Cerebral cortex (tissue), 2 donors: ENCODE measurements around a stretch of chr5.

GRCh38 chr5:91381502-91382327 lies 1.4 kb downstream of the ARRDC3 start:
- PRO-cap, 2 experiments = peak in 1 of 2 experiments; most common plus-strand start chr5:91381870 (in 1); most common minus-strand start chr5:91381745 (in 1)

GRCh38 chr5:92371599-92371991 lies 988.5 kb upstream of the ARRDC3 start:
- PRO-cap, 2 experiments = no peak in any of the 2 experiments

- PRO-cap, 2 experiments = no peak in any of the 2 experiments
These were observed 335.9 kb upstream of the NR2F1 start for GRCh38 chr5:93247023-93247601.

DNA sequence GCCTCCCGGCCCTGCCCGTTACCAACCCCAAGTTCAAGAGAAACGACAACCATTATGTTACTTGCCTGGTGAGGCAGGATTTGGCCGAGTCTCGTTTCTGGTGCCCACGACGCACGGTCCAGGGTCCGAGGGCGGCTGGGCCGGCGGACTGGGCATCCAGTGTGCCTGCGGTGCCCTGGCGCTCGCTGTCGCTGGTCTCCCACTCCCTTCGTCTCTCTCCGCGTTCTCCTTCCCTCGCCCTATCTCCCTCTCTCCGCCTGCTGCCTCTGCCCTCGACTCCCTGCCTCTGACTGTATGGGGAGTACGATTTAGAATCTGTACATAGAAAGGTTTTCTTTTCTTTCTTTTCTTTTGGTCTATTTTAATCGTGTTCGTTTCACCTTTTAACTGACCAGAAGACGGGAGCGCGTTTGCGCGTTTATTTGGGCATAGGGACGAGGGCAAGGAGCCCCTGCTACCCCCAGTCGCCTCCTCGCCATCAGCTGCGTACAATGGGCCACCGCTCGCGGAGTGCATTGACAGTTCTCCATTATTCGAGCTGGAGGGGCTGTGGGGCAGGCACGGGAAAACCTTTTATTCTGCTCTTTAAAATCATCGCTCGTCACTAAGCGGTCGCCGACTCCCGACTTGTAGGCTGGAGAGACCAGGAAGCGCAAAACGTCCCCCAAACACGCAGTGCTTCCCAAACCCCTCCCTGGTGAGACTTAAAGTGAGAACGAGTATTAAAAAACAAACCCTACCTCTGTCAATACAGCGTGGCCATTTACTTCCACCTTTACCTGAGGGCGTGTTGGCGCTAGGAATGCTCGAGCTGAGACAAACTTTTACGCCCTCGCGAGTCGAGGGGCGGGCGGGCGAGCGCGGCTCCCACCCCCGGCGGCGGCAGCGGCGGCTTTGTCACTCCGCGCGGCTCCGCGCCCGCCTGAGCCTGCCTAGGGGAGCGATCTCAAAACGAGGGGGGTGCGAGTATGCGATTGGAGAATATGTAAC lies 2.3 kb upstream of the NR2F1 start:
- PRO-cap, 2 experiments = peak in 1 of 2 experiments; most common plus-strand start position 532 of the sequence (in 1); most common minus-strand start position 292 of the sequence (in 1)

DNA sequence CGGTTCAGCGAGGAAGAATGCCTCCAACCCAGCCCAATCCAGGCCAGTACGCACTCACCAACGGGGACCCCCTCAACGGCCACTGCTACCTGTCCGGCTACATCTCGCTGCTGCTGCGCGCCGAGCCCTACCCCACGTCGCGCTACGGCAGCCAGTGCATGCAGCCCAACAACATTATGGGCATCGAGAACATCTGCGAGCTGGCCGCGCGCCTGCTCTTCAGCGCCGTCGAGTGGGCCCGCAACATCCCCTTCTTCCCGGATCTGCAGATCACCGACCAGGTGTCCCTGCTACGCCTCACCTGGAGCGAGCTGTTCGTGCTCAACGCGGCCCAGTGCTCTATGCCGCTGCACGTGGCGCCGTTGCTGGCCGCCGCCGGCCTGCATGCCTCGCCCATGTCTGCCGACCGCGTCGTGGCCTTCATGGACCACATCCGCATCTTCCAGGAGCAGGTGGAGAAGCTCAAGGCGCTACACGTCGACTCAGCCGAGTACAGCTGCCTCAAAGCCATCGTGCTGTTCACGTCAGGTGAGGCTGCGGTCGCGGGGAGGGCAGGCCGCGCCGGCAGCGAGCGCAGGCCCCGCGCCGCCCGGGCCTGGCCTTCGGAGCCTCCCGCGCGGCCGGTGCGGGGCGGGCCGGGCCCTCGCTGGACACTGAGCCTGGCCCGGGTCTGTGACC lies 5.0 kb downstream of the NR2F1 start:
- PRO-cap, 2 experiments = no peak in any of the 2 experiments

GRCh38 chr5:93622247-93622917 lies 39.4 kb downstream of the NR2F1 start:
- PRO-cap, 2 experiments = peak in 1 of 2 experiments; most common plus-strand start chr5:93622517 (in 1); most common minus-strand start chr5:93622317 (in 1)

DNA sequence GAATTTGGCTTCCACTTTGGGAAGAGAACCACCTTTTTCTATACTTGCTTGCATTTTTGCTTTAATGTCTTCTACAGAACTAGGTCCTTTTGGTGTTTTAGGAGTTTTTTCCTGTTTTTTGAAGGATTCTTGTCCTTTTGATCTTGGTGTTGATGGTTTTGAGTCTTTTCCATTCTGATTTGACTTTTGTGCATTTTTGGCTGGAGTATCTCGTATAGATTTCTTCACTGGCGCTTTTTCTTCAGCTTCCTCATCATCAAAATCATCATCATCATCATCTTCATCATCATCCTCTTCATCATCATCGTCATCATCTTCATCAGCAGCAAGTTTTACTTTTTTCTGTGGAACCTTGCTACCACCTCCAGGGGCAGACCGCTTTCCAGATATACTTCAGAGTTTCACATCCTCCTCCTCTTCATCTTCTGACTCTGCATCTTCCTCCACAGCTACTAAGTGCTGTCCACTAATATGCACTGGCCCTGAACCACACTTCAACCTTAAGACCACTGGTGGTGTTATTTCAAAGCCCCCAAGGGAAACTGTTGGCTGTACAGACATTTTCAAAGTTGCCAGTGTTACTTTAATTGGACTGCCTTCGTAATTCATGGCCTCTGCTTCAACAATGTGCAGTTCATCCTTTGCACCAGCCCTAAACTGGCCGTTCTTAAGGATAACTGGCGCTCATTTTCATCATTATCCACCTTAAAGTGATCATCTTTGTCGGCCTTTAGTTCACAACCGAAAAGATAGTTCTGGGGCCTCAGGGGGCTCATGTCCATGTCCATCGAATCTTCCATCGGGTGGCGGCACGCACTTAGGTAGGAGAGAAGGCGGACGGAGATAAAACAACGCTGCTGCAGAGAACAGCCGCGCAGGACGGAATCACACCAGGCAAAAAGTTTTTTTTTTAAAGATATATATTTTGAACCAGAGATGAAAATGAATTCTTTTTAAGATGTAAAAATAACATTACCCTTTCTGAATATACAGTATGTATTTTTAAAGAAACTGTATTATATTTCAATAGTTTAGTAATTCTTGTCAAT lies 58.2 kb downstream of the POU5F2 start:
- PRO-cap, 2 experiments = no peak in any of the 2 experiments

- PRO-cap, 2 experiments = no peak in any of the 2 experiments
These were observed 15.8 kb downstream of the FAM172A start for GRCh38 chr5:94095497-94096273.

- PRO-cap, 2 experiments = no peak in any of the 2 experiments
These were observed 131.3 kb downstream of the MCTP1 start for GRCh38 chr5:95153688-95153887.

GRCh38 chr5:95548368-95548784 lies 6.4 kb downstream of the SKIC3 start:
- PRO-cap, 2 experiments = no peak in any of the 2 experiments

DNA sequence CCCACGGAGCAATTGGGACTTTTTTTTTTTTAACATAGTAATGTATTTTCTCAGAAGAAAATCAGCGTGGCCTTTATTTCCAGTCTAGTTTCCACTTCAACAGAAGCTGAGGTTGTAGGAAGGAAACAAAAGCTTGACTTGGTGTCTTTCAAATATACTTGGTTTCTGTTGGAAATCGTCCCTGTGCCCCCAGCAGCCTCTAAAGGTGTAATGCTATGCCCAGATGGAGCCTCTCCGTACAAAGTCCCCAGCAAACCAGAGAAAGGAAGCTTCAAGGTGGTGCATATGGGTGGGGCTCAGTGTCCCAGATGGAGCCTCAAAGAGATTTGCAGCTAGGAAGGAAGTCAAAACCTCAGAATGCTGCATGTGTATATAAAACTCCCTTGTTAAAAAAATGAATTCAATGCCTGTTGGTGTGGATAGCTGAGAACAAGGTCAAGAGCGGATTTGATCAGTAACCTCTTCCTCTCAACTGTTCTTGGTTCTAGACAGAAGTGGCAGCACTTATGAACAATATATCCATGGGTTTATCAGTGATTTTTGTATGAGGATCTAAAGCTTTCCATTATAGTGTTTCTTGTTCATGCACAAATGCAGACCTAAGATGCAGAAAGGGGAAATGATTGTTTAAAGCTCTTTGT lies 2.4 kb downstream of the GPR150 start:
- PRO-cap, 2 experiments = no peak in any of the 2 experiments

GRCh38 chr5:95768738-95769038 lies 37.6 kb downstream of the RHOBTB3 start:
- PRO-cap, 2 experiments = no peak in any of the 2 experiments

DNA sequence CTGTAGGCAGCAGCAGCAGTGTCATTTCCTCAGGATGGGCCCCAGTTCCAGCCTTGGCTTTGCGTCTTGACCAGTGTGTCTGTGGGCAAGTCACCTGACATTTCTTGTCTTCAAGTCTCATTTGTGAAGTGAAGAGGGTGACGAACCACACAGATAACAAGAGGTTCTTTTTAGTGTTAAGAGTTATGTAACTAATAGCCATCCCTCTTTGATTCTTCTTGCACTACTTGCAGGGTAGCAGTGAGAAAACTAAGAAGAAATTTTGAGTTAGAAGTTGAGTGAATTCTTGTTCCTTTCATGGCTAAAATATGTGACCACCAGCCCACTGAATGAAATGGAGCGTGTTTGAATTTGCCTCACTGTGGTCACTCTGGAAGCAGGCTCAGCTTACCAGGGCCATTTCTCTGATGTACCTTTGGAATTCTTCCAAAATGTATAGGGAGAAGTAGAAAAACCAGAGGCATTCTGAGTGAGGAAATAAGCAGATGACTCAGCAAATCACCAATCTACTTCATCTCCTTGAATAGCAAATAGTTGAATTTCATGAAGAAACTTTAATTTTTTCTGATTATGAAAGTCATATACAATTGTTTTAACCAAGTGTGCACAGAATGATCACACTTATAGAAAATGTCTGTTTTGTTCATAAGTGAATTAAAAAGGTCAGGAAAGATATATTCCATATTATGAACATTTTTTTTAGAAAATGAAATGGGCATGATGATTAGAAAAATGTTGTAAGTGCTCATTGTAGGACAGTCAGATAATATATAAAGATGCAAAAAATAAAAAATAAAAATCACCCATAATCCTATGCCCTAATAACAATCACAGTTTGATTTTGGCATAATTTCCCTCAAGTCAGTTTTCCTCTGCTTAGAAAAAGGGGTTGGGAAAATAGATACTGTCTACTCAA lies 42.6 kb downstream of the RHOBTB3 start:
- PRO-cap, 2 experiments = no peak in any of the 2 experiments

GRCh38 chr5:95783514-95784294 lies 38.8 kb downstream of the GLRX start:
- PRO-cap, 2 experiments = no peak in any of the 2 experiments

DNA sequence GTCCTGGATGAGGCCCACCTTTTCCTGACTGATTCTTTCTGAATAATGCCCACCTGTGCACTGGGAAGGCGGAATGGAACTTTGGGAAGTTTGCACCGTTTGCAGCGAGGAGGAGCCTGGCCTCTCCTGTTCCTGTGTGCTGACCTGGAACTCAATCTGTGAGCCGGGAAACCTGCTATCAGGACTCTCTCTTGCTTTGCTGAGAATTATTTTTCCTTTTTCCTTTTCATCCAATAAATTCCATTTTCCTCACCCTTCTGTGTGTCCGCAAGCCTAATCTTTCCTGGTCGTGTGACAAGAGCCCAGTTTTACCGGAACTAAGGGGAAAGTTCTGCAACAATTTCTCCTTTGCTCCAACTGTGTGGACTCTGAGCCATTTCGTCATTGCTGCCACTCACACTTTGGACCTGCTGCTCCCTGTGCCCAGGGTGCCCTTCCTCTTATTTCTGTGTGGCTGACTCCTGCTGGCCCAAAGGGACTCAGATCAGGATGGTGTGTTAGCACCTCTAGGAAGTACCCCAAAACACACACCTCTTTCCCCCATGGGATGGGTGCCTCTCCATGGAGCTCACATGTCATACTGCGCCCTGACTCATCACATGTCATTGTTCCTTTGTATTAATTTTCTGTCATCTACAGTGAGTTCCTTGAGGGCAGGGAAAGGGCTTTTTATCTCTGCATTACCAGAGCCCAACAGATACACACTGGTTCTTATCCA lies 4.7 kb upstream of the GLRX start:
- PRO-cap, 2 experiments = no peak in any of the 2 experiments

GRCh38 chr5:95852608-95853276 lies 30.2 kb upstream of the GLRX start:
- PRO-cap, 2 experiments = no peak in any of the 2 experiments

- PRO-cap, 2 experiments = no peak in any of the 2 experiments
These were observed 16.7 kb downstream of the ELL2 start for GRCh38 chr5:95944826-95945523.

DNA sequence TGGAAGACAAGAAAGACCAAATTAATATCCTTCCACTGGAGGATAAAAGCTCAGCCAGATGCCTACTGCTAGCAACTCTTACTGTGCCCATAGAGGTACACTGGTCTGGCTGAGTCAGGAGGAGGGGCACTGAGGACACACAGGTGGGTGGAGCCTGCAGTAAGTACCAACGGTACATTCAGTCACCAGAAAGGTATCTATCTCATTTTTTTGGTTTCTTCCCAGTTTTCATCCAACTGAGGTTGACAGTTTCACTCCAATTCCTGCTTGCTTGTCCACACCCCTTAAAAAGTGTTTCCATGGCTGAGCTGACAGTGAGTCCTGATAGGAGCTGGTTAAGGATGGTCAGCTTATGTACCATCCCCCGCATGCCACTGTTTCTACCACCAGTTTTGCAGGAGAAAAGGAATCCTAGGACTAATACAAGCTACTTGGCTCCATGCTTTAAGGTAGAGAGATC lies 3.3 kb downstream of the ELL2 start:
- PRO-cap, 2 experiments = no peak in any of the 2 experiments

DNA sequence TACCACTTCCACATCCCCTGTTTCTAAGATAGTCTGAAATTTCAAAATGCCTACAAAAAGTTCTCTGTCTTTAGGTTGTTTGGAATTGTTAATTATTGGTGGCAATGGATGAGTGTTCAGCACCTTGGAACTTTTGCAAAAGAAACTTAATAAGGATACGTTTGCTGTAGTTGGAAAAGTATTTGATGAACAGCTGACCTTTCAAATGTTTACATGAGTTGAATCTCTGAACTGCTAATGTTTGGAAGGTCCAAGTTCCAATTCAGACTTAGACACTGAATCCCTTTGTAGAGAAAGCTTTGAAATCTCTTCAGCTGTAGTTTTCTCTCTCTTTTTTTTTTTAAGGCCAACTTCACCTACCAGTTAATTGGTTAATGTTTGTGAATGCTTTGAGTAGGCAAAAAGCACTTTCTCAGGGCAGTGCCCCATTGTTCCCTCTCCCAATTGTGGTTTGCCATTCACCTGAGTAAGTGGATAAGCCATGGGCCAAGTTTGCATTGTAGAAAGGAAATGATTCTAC lies 156.3 kb upstream of the ELL2 start:
- PRO-cap, 2 experiments = no peak in any of the 2 experiments

GRCh38 chr5:96145839-96146477 lies 184.3 kb upstream of the ELL2 start:
- PRO-cap, 2 experiments = no peak in any of the 2 experiments